Left lung (tissue), 1 donor: ENCODE data around the gene AOPEP.

DNA sequence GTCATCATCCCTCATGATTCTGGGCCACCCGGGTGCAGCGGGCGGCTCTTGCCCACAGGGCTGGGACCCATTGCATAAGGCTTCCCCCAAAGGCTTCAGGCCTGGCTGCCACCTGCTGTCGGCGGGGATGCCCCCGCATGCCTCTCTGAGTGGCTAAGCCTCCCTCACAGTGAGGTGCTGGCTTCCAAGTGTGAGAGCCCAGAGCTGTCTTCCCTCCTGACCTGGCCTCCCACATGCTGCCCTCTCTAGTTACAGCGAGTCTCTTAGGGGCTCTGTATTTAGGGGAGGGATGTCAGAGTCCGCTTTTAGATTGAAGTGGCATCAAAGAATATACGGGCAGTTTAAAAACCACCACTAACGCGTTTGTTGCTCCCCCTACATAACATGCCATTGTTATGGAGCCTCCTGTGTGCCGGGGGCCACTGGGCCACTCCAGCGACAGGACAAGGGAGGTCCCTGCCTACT is 21.9 kb downstream of the FGD3 start:
- PRO-cap = no peak

GRCh38 chr9:93013655-93014025 is 44.9 kb upstream of the SUSD3 start:
- PRO-cap = no peak

GRCh38 chr9:93059441-93060037 is 1.0 kb downstream of the SUSD3 start:
- PRO-cap = no peak

DNA sequence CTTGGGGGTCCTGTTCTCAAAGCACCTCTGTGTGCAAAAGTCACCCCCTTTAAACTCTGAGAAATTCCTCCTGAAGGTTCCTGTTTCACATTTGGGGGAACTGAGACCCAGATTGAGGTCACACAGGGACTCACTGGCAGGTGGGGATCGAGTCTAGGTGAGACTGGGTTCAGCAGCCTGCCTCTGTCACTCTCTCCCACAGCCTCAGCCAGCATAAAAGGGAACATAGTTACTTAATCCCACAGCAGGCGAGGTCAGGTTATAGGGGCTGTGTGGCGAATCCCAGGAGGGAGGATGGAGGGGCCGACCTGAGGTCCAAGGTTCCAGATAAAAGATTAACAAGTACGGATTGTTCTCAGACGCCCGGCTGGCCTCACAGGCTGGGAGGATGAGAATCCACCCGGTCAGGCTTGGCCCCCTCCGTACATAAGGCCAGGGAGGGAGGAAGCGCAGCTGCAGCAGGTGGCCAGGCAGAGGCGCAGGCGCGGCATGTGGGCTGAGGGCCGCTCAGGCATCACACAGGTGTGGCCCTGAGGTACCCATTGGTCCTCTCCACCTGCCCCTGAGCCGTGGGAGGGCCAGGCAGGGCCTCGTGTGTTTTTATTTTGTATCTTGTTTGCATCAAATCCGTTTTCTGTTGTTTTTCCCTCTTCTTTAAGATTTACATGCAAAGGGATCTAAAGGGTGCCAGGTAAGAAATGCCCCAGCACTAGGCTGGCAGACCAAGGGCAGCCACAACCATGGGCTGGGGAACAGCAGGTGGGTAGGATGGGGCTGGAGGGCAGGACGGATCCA is 3.4 kb downstream of the SUSD3 start:
- PRO-cap = no peak

- PRO-cap = no peak
Measured at GRCh38 chr9:93096980-93097815, 1.2 kb downstream of the CARD19 start.

- PRO-cap = bidirectional peak, plus-strand start at chr9:93120153, minus-strand start at chr9:93119988
Measured at GRCh38 chr9:93119759-93120480, 14.1 kb downstream of the NINJ1 start.

DNA sequence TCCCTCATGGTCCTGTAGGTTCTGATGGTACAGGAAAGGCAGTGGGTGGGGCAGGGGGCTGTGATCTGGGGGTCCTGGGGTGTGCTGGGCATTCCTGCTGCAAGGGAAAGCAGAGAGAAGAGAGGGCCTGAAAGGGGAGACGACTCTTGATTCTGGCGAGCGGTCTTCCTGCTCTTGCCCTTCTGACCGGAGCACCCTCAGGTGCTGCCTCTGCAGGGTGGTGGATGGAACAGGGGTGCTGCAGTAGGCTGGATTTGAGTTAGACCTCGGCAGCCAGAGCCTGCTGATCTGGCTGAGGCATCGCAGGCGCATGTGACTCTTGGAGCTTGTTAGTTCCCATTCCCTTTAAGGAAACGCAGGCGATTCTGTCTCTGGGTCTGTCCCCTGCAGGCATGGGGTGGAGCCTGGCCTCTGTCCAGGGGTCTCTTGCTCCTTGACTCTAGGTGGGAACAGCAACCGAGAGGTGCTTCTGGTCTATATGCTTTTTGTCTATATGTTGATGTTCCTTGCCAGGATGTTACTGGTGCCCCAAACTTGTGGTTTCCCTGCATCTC is 3.0 kb downstream of the WNK2 start:
- PRO-cap = no peak

DNA sequence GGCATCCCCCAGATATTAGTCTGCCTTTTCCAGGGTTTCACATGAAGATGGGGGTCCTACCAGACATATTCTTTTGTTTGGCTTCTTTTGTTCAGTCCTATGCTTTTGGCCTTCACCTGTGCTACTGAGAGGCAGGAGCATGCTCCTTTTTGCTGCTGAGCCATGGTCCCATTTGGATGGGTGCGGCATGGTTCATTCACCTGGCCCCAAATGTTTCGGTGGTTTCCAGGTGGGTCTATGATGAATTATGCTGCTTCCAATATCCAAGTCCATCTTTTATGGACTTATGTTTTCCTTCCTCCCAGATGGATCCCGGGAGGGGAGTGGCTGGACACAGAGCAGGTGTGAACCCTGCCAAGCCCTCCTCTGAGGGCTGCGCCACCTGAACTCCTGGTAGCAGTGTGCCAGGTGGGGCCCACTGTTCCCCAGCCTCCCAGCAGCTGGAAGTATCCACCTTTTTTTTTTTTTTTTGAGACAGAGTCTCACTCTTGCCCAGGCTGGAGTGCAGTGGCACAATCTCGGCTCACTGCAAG is 42.8 kb downstream of the WNK2 start:
- PRO-cap = no peak

DNA sequence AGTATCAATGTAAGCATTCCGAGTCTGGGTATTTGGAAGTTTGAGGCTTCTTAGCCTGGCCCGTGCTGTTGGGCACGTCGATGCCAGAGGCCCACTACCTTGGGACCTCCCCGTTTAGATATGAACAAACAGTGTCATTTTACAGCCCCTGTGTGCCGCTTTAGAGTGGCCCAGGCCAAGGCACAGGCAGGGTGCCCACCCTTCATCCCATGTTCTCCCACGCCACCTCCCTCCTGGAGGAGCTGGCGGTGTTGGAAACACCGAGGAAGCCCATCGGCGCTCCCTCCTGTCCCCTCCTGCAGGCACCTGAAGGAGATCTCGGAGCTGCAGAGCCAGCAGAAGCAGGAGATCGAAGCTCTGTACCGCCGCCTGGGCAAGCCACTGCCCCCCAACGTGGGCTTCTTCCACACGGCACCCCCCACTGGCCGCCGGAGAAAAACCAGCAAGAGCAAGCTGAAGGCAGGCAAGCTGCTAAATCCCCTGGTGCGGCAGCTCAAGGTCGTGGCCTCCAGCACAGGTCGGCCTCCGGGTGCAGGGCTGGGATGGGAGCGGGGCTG is 113.7 kb downstream of the WNK2 start:
- PRO-cap = no peak

DNA sequence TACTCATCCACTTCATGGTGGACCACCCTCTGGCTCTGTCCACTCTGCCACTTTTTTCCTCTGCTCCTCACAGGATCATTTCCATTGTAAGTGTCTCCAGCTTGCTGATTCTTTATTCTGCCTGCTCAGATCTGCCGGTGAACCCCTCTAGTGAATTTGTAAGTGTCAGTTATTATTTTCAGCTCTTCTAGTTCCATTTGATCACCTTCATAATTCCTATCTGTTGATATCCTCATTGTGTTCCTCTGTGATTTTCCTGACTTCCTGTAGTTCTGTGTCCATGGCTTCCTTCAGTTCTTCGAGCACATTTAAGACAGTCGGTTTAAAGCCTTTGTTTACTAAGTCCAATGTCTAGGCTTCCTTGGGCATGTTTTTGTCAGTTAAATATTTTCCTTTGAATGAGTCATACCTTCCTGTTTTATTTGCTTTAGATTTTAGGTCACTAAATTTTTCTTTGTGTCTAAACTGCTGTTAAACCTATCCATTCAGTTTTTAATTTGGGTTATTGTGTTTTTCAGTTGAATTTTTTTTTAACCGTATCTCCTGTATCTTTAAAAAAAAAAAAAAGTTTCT is 129.0 kb downstream of the WNK2 start:
- PRO-cap = no peak

DNA sequence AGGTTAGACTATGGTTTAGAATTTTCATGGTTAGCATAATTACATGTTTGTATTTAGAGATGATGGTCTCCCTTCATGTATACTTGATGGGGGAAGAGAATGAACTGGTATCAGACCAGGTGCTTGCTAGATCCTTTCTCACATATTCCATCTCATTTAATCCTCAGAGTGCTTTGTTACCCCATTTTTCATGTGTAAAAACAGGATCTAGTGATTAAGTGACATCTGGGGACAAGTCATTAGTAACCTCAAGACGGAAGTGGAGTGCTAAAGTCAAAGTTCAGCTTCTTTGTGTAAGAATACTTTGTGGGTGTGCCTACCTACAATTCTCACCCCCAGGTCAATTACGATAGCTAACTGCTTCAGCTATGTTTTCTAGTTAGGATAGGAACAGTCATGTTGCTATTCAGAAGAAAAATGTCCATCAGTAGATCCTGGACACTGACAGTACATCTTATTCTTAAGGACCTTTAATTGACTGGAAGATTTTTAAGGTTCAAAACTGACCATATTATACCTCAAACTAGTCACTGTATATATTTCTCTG is 3.1 kb upstream of the FAM120AOS start:
- PRO-cap = no peak

GRCh38 chr9:93500555-93501632 is 47.5 kb upstream of the FAM120AOS start:
- PRO-cap = no peak

DNA sequence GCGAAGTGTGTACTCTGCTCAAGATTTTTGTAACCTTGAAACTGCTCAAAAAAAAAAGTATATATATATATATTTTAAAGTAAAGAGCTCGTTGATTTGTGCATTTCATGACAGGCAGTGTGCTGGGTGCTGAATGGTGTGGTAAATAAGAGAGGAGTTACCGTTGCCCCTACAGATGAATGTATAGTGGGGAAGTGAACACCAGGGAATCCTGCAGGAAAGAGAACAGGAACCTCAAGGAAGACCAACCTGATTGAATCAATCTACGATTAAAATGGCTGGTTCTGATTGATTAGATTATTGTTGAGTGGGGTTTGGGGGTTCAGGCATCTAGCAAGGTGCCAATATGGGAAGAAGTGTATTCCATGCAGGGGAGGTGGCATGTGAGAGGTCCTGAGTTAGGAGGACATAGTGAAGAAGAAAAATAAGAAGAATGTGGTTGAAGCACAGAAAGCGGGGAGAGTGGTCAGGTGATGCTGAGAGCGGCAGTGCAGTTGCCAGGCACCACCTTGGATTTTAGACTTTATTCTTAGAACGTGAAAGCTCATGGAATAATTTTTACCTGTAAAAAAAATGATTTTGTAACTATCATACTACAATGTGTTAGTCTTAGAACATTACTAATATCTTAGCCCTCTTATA is 50.5 kb upstream of the FAM120AOS start:
- PRO-cap = no peak

GRCh38 chr9:93515867-93516282 is 60.5 kb upstream of the PHF2 start:
- PRO-cap = no peak

- PRO-cap = no peak
Measured at GRCh38 chr9:93561001-93561309, 15.4 kb upstream of the PHF2 start.

DNA sequence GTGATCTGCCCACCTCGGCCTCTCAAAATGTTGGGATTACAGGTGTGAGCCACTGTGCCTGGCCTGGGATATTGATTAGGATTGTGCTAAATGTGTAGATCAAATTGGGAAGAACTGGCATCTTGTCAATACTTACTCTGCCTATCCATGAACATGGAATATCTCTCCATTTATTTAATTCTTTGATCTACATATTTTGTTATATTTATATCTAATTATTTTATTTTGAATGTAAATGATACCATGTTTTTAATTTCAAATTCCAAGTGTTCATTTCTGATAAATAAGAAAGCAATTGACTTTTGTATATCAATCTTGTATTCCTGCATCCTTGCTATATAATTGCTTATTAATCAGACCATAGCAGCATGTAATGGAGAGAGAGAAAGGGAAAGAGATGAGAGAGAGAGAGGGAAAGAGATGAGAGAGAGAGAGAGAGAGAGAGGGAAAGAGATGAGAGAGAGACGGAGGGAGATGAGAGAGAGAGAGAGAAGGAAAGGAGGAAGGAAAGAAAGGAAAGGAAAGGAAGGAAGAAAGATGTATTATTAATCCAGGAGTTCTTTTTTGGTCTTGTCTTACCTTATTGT is 31.2 kb downstream of the PHF2 start:
- PRO-cap = no peak

GRCh38 chr9:94166699-94167531 is 82.7 kb downstream of the PTPDC1 start:
- PRO-cap = bidirectional peak, plus-strand start at chr9:94167032, minus-strand start at chr9:94166648; bidirectional peak, plus-strand start at chr9:94167171, minus-strand start at chr9:94167201

DNA sequence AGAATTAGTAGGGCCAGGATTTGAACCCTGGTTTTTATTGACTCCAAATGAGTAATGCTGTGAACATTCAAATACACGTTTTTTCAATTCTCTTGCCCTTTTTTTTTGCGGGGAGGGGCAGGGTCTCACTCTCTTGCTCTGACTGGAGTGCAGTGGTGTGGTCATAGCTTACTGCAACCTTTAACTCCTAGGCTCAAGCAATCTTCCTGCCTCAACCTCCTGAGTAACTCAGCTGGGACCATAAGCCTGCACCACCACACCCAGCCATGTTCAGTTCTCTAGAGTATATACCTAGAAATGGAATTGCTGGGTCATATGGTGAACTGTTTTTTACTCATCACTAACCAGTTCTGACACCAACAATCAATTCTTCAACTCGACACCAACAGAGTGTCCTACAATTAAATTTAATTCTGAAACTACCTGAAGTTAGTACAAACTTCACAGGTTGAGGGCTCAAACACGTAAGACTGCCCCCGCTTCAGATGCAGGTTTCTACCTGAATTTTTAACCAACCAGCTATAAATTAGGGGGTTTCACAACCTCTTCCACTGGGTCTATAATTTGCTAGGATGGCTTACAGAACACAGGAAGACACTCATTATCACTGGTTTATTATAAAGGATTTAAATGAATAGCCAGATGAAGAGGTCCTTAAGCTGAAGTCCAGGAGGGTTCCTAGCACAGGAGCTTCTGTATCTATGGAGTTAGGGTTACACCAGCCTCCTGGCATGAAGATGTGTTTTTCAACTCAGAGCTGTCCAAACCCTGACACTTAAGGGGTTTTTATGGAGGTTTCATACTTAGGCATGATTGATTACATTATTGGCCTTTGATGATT is 85.3 kb upstream of the ZNF169 start:
- PRO-cap = unidirectional peak, plus-strand start at position 100 of the sequence

GRCh38 chr9:94600155-94600728 is 6.6 kb upstream of the FBP2 start:
- PRO-cap = no peak

DNA sequence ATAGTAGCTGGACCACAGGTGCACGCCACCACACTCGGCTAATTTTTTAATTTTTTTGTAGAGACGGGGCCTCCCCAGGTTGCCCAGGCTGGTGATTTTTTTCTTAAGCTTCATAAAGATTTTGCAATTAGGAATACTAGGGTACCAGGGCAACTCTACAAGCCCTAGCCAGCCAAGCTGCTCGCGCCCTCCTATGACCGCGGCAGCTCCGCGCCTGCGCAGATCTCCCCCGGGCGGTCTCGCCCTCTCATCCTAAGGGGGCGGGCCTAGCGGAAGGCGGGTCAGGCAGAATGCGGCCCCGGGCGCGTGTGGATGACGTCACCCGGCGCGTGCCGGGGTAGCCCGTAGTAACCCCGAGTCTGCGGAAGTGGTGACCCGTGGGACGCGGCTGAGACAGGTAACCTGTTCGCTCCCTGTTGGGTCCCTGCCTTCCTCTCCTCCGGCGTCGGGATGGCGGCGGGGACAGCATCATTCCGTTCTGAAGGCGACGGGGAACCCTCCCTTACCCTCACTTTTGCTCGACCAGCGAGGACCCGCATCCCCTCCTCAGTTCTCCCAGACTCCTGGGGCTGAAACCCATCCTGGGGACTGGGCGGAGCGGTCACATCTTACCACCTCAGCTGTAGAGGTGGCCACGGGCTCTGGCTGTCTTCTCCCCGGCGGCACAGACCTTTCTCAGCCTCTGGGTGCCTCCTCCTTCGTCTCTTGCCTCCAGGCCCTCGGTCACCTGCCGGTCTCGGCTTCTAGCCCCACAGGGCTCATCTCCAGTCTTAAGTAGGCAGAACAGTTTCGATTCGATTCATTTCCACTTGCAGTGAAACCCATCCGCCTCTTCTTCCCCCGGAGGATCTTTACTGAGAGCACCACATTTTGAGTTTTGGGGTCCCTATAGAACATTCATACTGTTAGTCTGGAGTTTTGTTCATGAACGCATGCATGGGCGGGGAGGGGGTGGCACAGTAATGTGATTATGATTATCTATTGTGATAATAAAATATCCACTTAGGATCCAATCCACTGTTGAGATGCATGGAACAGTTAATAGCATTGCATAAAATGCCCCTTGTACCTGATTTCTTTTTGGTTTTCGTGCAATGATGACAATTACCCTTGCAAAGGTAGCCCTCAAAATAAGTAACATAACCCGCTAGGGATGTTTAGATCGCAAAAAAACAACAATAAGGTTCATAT is at the start of gene AOPEP:
Gene AOPEP (plus strand): TSS at position 345 of the 1,191 bp plus-strand sequence.
- PRO-cap = bidirectional peak, plus-strand start at position 367 of the sequence, minus-strand start at position 216 of the sequence; bidirectional peak, plus-strand start at position 911 of the sequence, minus-strand start at position 745 of the sequence